HTERT-HM (cell line): Measurements from ENCODE around the gene FRG2B.

DNA sequence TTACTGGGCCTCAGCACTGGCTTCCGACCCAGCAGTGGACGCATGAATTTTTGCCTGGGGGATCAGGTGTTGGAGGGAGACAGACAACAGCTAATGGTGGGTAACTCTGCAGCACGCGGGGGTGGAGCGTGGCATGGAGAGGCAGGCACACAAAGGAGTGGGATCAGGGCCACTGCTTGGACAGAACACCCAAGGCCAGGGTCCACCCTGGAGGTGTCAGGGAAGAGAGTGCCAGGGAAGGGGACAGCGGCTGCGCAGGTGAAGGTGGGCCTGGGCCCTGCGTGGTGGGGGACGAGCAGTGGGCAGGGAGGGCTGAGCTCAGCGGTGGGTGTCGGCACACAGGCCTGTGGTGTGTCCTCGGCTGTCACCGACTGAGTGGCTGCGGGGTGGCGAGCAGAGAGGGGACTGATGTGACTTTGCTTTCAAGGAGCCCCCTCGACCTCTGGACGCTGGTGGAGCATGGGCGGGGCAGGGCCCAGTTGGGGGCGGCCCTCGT lies 8.5 kb upstream of the SCART1 start:
- RRBS = no CpG with 5 or more reads among the region's 20 CpGs

DNA sequence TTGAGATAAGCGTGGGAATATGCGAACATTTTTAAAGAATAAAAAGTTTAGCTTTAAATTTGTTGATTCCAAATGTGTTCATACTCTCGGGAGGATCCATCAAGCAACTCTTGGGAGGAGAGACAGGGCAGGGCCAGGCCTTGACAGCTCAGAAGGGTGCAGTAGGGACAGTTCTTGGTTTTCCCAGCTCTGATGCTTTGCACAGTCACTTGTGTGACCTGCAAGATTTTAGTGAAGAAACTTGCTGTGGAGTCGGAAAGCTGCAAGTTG lies 3.6 kb downstream of the CYP2E1 start:
- RRBS = no CpG with 5 or more reads among the region's 4 CpGs

- RRBS = no CpG with 5 or more reads among the region's 9 CpGs
Measured at GRCh38 chr10:133538614-133538990, 11.4 kb downstream of the CYP2E1 start.

GRCh38 chr10:133626514-133627198 lies at the start of gene FRG2B:
Gene FRG2B, minus strand, starts transcription at chr10:133626795.
- RRBS = no CpG with 5 or more reads among the region's 11 CpGs